Colon Carcinoma Metastatic in the Brain (tissue), 2 donors: ENCODE results near the gene RASAL2.

- PRO-cap, 2 experiments: no peak in any of the 2 experiments
Measured at GRCh38 chr1:173931808-173932689, 14.9 kb upstream of the SERPINC1 start.

GRCh38 chr1:174265136-174265839, 106.0 kb downstream of the RABGAP1L start:
- PRO-cap, 2 experiments: no peak in any of the 2 experiments

DNA sequence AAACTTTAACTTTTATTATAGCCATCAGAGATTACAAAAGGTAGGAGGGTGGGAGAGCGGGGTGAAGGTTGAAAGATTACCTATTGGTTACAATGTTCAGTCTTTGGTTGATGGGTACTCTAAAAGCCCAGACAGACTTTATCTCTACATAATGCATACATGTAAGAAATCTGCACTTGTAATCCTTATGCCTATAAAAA, 111.0 kb downstream of the RABGAP1L start:
- PRO-cap, 2 experiments: no peak in any of the 2 experiments

DNA sequence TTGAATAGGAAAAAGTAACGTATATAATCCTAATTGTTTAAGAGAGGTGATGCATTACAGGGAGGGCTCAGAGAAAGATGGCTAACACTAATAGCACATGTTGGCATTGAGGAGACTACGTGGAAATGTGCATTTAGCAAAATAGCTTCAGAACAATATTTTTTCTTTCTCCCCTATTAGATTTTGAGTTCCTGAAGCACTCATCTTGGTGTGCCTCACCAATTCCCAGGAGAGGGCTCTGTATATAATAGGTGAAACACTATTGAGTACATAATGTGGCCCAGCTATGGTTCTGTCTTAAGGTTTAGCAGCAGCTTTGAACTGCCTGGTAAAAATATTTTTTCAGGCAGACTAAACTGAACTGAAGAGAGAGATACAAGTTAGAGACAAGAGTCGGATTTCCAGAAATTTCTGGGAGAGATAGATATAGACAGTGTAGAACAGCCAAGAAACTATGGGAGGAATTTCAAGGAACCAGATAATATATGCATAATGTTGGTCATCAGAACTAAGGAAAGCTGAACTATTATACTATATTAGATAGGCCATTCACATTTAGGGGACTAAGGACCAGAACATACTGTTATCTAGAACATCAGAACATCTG, 160.1 kb upstream of the CACYBP start:
- PRO-cap, 2 experiments: no peak in any of the 2 experiments

GRCh38 chr1:174967966-174968609, 31.7 kb upstream of the CACYBP start:
- PRO-cap, 2 experiments: no peak in any of the 2 experiments

GRCh38 chr1:174990358-174991104, 9.2 kb upstream of the CACYBP start:
- PRO-cap, 2 experiments: peak in 1 of 2 experiments; most common plus-strand start chr1:174990595 (in 1)

DNA sequence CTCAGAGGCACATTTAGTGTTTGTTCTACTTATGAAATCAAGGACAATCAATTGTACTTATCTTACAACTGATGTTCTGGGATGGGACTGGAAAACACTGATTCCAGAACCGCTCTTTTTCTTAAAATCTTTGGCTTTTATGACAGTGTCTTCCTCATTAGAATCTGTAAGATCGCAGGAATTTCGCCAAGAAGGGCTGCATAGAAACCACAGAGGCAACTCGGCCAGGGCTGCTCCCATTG, 20.9 kb upstream of the MRPS14 start:
- PRO-cap, 2 experiments: peak in 1 of 2 experiments; most common minus-strand start position 120 of the sequence (in 1)

GRCh38 chr1:176505149-176505610, 42.2 kb downstream of the PAPPA2 start:
- PRO-cap, 2 experiments: no peak in any of the 2 experiments

DNA sequence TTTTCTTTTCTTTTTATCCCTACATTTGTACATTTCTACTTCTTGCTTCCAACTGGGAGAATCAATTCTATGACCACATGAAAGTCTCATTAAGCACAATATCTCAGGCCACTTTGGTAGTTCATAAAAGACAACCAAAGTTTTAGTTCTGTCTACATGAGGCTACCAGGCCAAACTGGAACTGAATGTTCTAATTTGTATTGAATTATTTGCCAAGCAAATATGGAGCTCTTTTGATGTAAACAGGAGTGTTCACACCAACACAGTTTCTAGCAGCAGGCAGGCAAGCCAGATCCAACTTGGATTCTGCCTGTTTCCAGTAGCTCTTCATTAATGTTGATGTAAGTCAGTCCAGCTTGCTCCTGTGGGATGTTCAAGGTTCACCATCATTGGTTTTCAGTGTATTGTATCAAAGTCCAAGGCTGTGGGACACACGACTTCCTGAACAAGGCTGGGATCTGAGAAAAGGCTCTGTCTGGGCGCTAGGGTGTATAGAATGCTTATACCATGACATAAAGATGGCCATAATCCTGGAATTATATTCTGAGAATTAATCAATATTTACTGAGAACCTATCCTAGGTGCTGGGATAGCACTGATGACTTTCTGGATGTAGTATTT, 68.0 kb downstream of the PAPPA2 start:
- PRO-cap, 2 experiments: no peak in any of the 2 experiments

DNA sequence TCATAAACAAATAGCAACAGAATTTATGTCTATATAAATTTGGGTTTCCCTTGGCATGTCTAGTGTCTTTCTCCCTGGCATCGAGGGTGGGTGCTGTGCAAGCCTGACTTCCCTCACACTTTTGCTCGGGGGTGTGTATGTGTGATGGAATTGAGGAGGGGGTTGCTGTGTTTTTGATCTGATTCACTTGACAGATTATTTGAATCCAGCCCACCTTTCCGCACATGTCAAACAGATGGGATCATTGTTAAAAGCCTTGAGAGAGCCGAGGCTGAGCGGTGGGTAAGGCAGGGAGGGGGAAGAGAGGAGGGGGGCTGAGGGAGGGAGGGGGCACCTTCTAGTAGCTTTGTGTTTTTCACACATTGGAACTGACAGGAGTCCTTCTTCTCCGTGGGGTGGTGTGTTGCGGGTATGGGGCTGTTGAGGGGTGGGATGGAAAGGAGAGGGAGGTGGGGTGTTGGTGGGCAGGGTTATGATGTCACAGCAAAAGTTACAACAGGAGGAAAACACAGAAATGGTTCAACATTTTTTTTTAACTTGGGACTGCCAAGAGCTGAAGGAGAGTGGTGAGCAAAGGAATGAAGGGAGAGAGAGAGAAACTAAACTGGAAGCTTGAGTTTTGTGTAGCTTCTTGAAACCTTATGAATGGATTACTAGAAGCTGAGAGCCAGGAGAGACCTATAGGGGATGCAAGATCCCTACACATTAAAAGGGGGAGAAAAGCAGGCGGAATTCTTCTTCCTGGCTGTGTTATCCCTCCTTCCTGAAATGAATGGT, 90.2 kb downstream of the PAPPA2 start:
- PRO-cap, 2 experiments: no peak in any of the 2 experiments

GRCh38 chr1:176767736-176768182, 304.8 kb downstream of the PAPPA2 start:
- PRO-cap, 2 experiments: no peak in any of the 2 experiments

DNA sequence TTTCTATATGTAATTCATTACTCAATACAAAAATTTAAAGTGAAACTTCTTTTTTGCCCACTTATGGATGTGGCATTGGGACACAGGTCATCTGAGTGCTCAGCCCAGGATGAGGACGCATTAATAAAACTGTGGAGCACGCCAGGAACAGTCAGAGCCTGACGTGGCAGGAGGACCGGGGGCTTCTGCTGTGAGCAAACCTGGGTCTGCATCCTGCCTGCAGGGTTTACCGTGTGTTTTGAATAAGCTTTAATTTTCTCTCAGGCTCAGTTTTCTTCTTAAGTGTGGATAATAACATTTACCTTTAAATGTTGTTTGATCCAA, 323.5 kb downstream of the PAPPA2 start:
- PRO-cap, 2 experiments: no peak in any of the 2 experiments

- PRO-cap, 2 experiments: no peak in any of the 2 experiments
Measured at GRCh38 chr1:176795264-176795610, 332.3 kb downstream of the PAPPA2 start.

DNA sequence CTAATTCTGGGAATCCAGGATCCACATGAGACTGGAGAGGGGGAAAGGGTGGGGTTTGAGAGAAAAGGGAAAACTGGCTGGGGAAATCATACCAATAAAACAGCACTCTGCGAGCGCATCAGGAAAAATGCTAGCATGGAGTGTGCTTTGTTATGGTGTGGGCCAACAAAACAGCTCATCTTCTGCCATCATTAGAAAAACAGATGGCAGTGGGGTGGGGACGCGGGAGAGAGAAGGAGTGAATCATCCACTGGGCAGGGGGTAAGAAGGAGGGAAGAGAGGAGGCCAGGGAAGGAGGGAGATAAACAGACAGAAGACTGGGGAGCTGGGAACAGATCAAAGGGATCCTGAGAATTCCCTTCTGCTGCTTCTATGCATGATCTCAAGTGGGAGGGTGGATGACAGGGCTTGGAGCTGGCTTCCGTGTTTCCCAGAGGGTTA, 338.4 kb downstream of the PAPPA2 start:
- PRO-cap, 2 experiments: no peak in any of the 2 experiments

- PRO-cap, 2 experiments: no peak in any of the 2 experiments
Measured at GRCh38 chr1:176893457-176893958, 271.0 kb downstream of the ASTN1 start.

DNA sequence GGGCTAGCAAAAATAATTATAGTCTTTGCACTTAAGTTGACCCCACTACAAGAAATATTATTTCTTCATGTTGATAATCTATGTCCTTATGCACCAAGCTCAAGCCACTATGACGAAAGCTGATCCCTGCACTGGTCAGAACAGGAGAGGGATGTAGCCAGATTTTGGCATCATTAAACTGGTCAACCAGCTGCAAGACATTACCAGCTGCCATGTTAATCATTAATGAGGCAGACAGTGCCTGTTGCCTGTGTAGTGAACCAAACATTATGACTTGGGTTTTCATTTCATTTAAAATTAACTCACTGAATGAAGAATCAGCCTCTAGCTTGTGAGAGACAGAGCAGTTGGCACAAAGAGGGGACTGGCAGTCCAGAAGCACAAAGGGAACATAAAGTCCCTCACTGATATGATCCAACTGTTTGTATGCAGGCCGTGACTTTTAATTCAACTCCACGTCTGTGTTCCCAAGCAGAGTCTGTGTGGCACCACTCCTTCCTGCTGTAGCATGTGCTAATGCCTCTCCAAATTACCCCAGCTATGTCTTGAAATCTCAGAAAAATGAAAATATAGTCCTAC, 318.9 kb downstream of the SEC16B start:
- PRO-cap, 2 experiments: no peak in any of the 2 experiments

GRCh38 chr1:178055935-178056494, 37.9 kb upstream of the RASAL2 start:
- PRO-cap, 2 experiments: no peak in any of the 2 experiments

GRCh38 chr1:178057176-178057789, 36.6 kb upstream of the RASAL2 start:
- PRO-cap, 2 experiments: no peak in any of the 2 experiments

DNA sequence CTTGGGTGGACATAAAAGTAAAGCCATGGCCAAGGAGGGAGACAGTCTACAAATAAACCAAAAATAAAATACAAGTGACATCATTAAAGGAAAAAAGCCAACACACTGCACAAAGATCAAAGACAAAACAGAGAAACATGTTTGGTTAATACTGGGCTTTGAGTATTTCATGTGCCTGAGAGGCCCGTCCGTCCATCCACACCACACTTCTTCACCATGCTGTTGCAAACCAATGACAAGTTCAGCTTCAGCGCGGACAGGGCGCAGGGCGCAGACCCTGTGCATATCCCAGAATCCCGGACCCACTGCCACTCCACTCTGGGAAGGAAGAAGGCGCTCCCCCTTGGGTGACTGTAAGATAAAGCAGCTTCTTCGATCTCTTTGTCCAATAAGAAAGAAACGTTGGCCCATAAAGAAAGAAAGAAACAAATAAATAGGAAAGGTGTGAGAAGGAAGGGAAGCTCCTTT, 836 bp upstream of the RASAL2 start:
- PRO-cap, 2 experiments: no peak in any of the 2 experiments

DNA sequence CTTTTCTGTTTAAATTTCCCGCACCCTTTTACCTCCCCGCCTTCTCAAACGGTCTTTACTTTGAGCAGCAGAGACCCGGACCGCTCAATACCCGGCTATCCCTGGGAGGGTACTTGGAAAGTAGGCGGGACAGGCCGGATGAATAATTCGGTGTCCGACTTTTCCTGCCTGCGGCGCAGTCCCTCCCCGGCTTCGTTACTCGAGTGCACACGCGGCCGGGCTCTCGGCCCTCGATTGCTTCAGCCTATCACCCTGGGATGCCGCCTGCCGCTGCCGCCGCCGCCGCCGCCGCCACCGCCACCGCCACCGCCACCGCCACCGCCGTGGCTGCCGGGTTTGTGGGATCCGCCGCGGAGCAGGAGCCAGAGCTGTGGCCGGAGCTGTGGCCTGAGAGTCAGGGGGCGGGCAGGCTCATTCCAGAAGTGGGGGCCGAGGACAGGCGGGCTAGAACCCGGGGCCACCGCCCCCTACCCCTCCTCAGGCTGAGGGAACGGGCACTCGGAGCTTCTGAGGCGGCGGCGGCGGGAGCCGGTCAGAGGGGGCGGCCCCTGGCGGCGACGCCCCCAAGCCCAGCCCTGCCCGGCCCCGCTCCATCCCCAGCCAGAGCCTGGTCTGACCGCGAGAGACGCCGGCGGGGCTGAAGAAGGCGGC, at the start of gene RASAL2:
RASAL2 (plus strand) TSS at position 603 of the 651 bp plus-strand sequence.
- PRO-cap, 2 experiments: peak in 2 of 2 experiments; most common plus-strand start position 603 of the sequence (in 2); most common minus-strand start position 85 of the sequence (in 2)